AG04449 (cell line): ENCODE measurements around the genes SECISBP2 and DIRAS2.

GRCh38 chr9:88993623-88993989 lies 2.3 kb downstream of the S1PR3 start:
- RRBS: no CpG with 5 or more reads among the region's 8 CpGs

GRCh38 chr9:89038043-89038497 lies 46.8 kb downstream of the S1PR3 start:
- RRBS: no CpG with 5 or more reads among the region's 6 CpGs

- RRBS: no CpG with 5 or more reads among the region's 7 CpGs
Measured at GRCh38 chr9:89176825-89177195, 1.8 kb downstream of the SHC3 start.

GRCh38 chr9:89310093-89311084 lies 606 bp upstream of the CKS2 start:
- RRBS: 2% methylated on average over 12 of the region's 71 CpGs

DNA sequence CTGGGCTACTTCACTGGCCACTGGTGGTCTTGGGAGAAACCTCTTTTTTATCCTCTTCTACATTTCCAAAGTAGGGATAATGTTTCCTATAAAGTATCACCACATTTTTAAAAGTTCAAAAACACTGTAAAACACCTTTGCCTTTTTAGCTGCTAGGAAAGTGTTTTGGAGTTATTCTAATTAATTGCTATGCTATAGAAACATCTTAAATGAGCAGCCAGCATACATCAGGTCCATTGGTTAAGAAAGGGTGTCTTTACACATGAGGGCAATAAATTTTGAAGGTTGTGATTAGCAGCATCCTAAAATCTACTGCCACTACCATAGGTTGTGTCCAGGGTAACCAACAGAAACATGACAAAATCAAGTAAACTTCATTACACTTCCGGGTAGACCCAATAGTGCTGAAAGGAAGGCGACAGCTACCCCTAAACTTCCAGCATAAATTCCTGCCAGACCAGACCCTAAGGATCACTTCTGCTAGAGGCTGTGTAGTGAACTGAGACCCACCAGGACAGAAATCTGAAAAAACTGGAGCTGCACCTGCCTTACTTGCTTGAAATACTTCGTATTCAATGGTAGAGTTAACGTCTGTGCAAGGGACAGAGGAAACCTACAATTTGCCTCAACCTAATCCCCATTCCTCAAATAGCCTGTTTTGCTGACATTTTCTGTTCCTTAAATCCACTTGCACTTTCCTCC lies 1.2 kb upstream of the SECISBP2 start:
- RRBS: no CpG with 5 or more reads among the region's 4 CpGs

- RRBS: 2% methylated on average over 19 of the region's 89 CpGs
Measured at GRCh38 chr9:89318313-89319193, at the start of gene SECISBP2. TSS of gene SECISBP2 (plus strand) at chr9:89318500.

GRCh38 chr9:89375330-89375852 lies 57.1 kb downstream of the SECISBP2 start:
- RRBS: no CpG with 5 or more reads among the region's 6 CpGs

- RRBS: 18% methylated on average over 4 of the region's 13 CpGs
Measured at GRCh38 chr9:89435188-89436095, 62.5 kb downstream of the SEMA4D start.

GRCh38 chr9:89483488-89484357 lies 14.2 kb downstream of the SEMA4D start:
- RRBS: 0% methylated on average over 2 of the region's 19 CpGs

GRCh38 chr9:89496211-89496727 lies 1.6 kb downstream of the SEMA4D start:
- RRBS: no CpG with 5 or more reads among the region's 8 CpGs

DNA sequence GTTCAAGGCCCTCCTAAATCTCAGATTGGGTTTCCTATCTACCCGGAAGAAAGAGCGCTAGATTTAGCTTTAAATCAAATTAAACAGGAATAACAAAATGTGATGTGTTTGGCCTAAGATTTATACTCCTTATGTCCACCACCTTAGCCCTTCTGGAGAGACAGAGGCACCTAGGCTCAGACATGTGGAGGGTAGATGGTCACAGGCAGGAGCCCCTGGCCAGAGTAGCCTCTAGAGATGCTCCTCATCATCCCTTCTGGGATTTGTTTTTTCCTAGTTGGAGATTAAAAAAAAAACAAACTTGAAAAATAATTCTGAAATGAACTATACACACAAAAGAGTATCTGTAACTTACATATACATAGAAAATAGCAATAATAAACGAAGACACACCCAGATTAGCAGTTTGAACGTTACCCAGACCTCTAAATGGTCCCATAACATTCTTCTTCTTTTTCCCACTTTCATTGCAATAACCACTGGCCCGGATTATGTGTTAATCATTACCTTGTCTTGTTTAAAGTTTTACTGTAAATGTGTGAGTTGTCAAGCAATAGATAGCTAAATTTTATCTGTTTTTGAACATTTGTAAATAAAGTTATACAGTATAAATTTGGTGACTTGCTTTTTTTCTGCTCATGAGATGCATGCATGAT lies 65.8 kb downstream of the GADD45G start:
- RRBS: no CpG with 5 or more reads among the region's 5 CpGs

DNA sequence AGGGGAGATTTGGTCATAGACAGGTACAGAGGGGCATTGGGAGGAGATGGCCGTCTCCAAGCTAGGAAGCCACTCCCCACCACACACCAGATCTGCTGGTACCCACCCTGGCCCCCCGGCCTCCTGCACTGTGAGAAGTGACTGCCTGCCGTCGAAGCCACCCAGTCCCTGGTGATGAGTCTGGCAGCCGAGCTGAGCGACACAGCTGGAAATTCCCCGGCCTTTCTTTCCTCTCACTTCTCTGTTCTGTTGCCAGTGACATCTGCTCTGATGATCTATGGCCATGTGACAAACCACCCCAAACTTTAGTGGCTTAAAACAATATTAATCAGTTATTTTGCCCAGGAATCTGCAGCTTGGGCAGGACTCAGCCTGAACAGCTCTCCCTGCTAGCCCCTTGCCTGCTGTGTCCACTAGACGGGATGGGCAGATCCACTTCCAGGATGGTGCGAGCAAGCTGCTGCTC lies 211.1 kb downstream of the GADD45G start:
- RRBS: 18% methylated on average over 5 of the region's 9 CpGs

- RRBS: no CpG with 5 or more reads among the region's 1 CpG
Measured at GRCh38 chr9:90002375-90002647, 397.5 kb downstream of the GADD45G start.

- RRBS: no CpG with 5 or more reads among the region's 3 CpGs
Measured at GRCh38 chr9:90064240-90064785, 459.5 kb downstream of the GADD45G start.

DNA sequence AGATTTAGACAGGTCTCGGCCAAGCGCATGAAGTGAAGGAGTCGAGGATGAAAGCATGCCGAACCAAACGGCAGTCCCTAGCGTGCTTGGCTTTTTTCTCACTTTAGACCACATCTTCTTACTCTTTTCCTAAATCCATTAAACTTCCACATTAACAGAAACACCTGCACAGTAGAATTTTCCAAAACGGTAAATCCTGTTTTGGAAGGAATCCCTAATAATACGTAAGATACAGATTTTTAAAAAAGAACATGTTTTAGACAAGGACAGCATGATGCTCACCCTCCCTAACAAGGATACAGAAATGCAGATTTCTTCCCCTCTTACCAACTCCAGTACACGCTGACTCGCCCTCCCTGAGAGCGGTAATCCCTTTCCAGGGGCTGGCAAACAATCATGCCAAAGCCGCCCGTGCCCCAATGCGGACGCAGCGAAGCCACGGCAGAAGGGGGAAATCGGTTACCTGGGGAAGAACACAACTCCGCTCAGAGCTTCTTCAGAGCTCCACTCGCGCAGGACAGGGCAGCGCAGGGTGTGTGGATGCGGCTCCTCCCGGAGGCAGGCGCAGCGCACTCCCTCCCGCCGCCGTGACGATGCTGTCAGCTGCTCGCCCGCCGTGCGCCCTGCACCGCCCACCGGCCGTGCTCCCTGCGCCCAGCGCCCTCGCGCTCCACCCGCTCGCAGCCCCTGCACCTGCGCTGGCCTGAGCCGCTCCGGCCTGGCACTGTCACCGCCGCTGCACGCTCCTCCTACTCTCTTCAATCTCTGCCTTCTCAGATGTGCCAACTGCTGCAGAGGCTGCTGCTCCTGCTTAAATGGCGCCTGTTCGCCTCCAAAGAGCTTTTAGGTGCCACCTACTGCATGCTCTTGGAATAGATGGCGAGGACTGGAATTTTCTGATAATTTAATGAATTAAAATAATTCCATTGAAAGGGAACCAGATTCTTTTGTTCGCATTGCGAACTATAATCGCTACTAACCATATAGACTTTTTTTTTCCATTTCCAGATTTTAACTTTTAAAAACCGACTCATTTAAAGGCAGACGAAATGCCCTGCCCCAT lies at the start of gene DIRAS2:
Gene DIRAS2, minus strand, starts transcription at position 536 of the 1,063 bp plus-strand sequence.
- RRBS: 2% methylated on average over 15 of the region's 57 CpGs

- RRBS: no CpG with 5 or more reads among the region's 5 CpGs
Measured at GRCh38 chr9:90826190-90826788, 24.7 kb downstream of the SYK start.

DNA sequence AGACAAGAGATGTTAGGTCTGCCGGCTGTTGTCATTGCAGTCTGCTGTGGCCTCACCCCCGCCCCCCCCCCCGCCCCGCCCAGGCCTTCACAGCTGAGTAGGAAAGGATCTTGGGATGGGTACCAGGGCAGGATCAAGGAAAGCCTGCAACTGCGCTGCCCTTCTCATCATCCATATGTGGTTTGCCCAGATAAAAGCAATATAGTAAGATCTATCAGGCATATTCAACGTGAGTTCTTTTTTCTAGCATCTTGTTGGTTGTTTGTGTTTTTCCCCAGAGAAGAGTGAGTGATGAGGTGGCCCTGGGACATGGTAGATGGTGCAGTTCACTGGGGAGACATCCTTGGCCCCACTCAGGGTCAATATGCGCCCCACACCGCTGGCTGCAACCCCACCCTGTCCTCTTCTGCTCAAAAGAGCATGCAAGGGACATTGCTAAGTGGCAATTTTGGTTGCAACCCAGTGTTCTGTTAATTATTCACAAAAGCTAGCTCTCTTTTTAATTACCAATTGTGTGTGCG lies 26.6 kb downstream of the SYK start:
- RRBS: no CpG with 5 or more reads among the region's 9 CpGs

DNA sequence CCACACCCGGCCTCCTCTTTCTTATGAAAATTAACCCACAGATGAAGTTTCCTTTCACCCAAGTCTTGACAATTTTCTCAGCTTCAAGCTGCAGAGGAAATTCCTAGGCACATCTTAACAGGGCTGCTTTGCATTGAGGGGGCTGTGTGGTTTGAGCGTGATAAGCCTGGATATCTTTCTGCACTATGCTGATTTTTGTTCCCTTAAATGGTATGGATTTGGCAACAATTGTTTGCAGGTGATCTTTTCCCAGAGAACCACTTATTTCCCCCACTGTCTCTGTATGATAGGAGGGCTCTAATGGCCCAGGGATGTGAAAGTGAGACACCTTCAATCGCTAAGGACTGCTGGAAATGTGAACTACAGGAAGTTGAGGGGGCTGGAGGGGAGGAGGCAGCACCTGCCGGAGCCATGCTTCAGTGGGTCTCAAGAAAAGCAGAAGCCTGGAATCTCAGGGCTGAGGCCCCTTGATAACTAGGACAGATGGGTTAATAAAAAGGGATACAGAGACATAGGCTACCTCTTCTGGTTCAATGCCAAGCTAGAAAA lies 29.3 kb downstream of the SYK start:
- RRBS: no CpG with 5 or more reads among the region's 4 CpGs

GRCh38 chr9:90874178-90874980 lies 72.8 kb downstream of the SYK start:
- RRBS: no CpG with 5 or more reads among the region's 15 CpGs

- RRBS: no CpG with 5 or more reads among the region's 1 CpG
Measured at GRCh38 chr9:91186917-91187258, 174.8 kb downstream of the AUH start.